Endothelial cell of umbilical vein (primary cell): ENCODE measurements around a stretch of chr3.

GRCh38 chr3:184262308-184263173 lies 1.2 kb upstream of the CAMK2N2 start:
- PRO-cap, result no peak
CAGE:
- cytosol, long polyA minus RNA, result no peak
- cytosol, long polyA plus RNA, result no peak
- long polyA plus RNA, result no peak
- nucleus, long polyA minus RNA, result no peak
- nucleus, long polyA plus RNA, result no peak

- PRO-cap, result no peak
CAGE:
- cytosol, long polyA minus RNA, result no peak
- cytosol, long polyA plus RNA, result no peak
- long polyA plus RNA, result no peak
- nucleus, long polyA minus RNA, result no peak
- nucleus, long polyA plus RNA, result no peak
Measured at GRCh38 chr3:184316241-184316773, 1.9 kb downstream of the EIF4G1 start.

DNA sequence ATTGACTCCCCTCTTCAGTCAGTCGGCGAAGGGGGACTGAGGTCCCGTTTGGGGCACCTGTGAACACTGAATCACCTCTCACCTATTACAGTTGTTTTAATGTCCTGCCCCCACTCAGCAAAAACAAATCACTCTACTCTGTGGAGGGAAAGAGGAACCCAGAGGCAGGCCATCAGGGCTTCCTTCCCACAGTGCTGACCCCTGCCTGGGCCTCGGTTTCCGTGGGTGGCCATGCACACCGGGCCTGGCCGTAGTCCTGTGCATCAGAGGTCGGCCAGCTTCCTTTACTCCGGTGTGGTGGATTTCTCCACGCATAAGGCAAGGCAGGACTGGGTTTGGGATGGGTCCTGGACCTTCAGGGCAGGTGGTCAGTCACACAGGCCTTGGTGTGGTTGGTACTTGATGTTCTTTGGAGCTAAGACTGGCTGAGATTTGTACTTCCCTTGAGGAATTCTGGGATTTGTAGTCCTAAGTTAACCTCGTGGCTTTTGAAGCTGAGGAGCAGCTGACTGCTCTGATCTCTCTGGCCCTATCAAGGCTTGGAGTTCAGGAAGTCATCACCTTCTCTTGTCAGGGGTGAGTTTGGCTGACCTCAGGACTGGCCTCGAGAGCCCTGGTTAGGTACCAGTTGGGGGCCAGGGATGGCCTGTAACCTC lies 639 bp upstream of the FAM131A start:
- PRO-cap, result no peak
CAGE:
- cytosol, long polyA minus RNA, result start-site peak on the plus strand centred at position 489 of the sequence, 52 bp wide, 5 reads
- cytosol, long polyA plus RNA, result no peak
- long polyA plus RNA, result no peak
- nucleus, long polyA minus RNA, result no peak
- nucleus, long polyA plus RNA, result no peak

DNA sequence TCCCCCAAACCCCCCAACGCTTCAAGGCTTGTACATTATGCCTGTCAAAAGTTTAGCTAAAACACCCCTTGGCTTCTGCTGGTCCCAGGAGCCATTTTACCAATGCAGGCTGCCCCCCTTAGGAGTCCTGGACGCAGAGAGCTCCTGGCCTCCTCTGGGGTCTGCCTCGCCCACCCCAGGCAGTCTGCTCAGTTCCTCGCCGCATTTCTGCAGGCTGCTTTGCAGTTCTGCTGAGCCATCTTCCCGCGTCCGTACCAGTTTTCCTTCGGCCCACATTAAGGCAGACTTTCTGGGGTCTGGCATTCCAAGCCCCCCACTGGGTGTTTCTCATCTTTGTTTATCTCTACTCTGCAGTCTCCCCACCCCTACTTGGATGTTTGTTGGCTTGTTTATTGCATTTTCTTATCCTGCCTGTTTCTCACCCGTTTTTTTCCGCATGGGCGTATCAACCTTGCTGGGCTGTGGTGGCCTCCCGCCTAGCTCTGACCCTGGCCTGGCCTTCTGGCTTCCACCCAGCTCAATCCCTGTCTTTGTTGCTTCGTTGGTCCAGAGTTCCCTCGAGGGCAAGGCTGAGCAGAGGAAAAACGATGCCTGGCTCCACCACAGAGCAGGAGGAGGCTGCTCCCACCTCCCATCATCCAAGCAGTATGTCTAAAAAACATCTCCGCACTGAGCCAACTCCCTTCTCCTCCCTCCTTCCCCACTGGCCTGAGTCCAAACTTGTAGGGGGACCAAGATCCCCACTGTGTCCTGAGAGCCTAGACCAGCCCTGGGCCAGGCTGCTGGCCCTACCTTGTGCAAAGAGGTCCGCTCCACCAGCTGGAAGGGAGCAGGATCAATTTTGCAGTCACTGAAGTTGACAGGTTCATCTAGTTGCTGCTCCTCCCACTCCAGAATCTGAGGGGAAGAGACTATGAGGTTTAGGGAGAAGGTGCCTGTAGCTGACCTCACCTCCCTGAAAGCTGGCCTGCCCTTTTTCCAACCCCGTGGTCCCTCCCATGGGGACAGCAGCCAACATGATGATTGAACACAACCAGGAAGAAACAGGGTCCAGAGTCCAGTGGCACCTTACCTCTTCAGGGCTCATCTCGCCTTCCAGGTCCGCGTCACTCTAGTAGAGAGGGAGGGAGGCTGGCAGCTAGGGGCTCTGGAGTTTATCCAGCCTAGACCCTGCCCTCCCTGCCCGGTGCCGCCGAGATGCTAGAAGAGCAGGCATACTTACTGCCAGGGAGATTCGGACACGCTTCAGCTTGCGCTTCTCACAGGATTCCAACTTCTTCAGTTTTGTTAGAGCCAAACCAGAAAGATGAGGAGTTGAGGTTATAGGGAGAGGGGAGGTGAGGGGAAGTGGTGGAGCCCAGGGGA lies 9.7 kb downstream of the CLCN2 start:
- PRO-cap, result no peak
CAGE:
- cytosol, long polyA minus RNA, result no peak
- cytosol, long polyA plus RNA, result no peak
- long polyA plus RNA, result no peak
- nucleus, long polyA minus RNA, result no peak
- nucleus, long polyA plus RNA, result no peak

DNA sequence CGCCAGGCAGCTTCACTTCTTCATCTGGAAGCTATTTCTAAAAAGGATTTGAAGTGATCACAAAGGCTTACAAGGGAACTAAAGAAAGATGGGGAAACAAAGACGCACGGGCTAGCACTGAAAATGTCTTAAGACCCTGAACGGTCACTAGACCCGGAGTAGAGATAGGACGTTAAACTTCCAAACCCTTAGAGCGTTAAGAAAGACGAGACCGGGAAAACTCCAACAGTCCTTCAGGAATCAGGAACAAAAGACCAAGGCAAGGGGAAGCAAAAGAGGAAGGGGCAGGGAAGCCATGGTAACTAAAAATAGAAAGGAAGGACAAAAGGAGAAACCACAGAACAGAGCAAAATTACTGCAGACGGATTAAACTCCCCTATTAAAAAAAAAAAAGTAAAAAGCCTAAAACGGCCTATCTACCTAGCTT lies 47.4 kb upstream of the EPHB3 start:
- PRO-cap, result no peak
CAGE:
- cytosol, long polyA minus RNA, result no peak
- cytosol, long polyA plus RNA, result no peak
- long polyA plus RNA, result no peak
- nucleus, long polyA minus RNA, result no peak
- nucleus, long polyA plus RNA, result no peak

DNA sequence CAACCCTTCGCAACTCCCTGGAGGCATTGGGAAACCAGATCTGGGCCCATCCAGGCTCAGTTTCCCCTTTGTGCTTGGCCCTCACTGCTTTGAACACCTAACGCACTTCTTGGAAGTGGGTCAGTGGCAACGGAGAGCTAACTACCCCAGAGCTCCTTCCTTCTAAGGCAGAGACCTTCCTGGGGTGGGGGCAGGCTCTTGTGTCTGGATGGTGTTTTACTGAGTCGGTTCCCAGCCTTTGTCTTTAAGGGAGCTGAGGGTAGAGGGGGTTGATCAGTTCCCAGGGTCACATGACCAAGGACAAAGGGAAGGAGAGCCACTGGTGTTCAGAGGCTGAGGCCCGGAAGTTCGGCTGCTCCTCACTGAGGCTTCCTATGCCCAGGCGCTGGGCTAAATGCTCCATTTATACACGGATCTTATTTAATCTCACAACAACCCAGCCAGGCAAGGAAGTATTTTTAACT lies 20.9 kb downstream of the EPHB3 start:
- PRO-cap, result bidirectional peak, plus-strand start at position 319 of the sequence, minus-strand start at position 246 of the sequence
CAGE:
- cytosol, long polyA minus RNA, result no peak
- cytosol, long polyA plus RNA, result no peak
- long polyA plus RNA, result no peak
- nucleus, long polyA minus RNA, result no peak
- nucleus, long polyA plus RNA, result no peak

GRCh38 chr3:184656455-184656665 lies 55.5 kb downstream of the MAGEF1 start:
- PRO-cap, result no peak
CAGE:
- cytosol, long polyA minus RNA, result no peak
- cytosol, long polyA plus RNA, result no peak
- long polyA plus RNA, result no peak
- nucleus, long polyA minus RNA, result no peak
- nucleus, long polyA plus RNA, result no peak

GRCh38 chr3:184738131-184738618 lies 26.3 kb upstream of the MAGEF1 start:
- PRO-cap, result no peak
CAGE:
- cytosol, long polyA minus RNA, result no peak
- cytosol, long polyA plus RNA, result no peak
- long polyA plus RNA, result no peak
- nucleus, long polyA minus RNA, result no peak
- nucleus, long polyA plus RNA, result no peak

- PRO-cap, result no peak
CAGE:
- cytosol, long polyA minus RNA, result no peak
- cytosol, long polyA plus RNA, result no peak
- long polyA plus RNA, result no peak
- nucleus, long polyA minus RNA, result no peak
- nucleus, long polyA plus RNA, result no peak
Measured at GRCh38 chr3:184772708-184773741, 38.9 kb upstream of the VPS8 start.

- PRO-cap, result no peak
CAGE:
- cytosol, long polyA minus RNA, result no peak
- cytosol, long polyA plus RNA, result no peak
- long polyA plus RNA, result no peak
- nucleus, long polyA minus RNA, result no peak
- nucleus, long polyA plus RNA, result no peak
Measured at GRCh38 chr3:184820181-184820694, 8.3 kb downstream of the VPS8 start.

- PRO-cap, result no peak
CAGE:
- cytosol, long polyA minus RNA, result no peak
- cytosol, long polyA plus RNA, result no peak
- long polyA plus RNA, result no peak
- nucleus, long polyA minus RNA, result no peak
- nucleus, long polyA plus RNA, result no peak
Measured at GRCh38 chr3:185150648-185151100, 2.2 kb downstream of the C3orf70 start.

DNA sequence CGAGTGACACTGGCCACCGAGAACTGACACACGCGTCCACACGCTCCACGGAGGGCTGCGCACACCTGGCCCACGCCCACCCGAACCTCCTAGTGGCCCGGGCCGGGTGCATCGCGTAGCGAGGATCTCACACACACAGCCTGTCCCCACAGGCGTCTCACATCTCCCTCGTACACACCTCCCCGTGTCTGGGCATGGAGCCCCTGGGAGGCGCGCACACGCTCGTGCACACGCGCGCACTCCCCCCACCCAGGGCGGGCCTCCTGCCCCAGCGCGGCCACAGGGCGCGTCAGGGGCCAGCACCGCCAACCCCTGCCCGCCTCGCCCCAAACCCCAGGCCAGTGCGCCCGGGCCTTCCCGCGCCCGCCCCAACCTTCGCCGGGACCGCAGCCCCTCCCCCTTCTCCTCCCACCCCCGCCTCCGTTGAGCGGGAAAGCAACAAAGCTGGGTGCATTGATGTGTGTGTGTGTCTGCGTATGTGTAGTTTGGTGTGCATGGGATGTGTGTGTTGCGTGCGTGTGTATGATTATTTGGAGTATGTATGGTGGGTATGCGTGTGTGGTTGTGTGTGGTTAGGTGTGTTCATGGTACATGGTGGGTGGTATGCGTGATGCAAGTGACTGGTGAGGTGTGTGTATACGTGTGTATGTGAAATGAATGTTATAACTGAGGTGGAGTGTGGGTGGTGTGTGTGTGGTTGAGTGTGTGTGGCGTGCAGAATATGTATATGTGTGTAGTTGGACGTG lies 621 bp upstream of the C3orf70 start:
- PRO-cap, result no peak
CAGE:
- cytosol, long polyA minus RNA, result no peak
- cytosol, long polyA plus RNA, result no peak
- long polyA plus RNA, result no peak
- nucleus, long polyA minus RNA, result no peak
- nucleus, long polyA plus RNA, result no peak

- PRO-cap, result no peak
CAGE:
- cytosol, long polyA minus RNA, result no peak
- cytosol, long polyA plus RNA, result no peak
- long polyA plus RNA, result no peak
- nucleus, long polyA minus RNA, result no peak
- nucleus, long polyA plus RNA, result no peak
Measured at GRCh38 chr3:185154132-185154496, 1.3 kb upstream of the C3orf70 start.

DNA sequence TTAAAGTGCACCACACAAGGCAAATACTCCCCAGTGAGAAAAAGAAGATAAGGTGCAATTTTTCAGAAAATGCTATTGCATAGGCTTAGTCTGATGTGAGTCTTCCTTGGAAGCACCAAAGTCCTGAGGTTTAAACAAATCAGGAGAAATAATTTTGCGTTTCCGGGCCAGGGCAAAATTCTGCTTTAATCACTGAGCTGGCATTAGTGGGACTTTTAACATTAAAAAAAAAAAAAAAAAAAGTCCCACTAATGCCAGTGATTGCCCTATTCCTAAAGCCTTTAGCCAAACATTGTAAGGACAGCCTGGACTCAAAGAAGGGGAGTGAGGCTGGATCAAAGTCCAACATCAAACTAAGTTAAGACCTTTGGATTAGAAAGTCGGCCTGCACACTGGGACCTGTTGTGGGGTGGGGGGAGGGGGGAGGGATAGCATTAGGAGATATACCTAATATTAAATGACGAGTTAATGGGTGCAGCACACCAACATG lies 790 bp downstream of the EHHADH start:
- PRO-cap, result no peak
CAGE:
- cytosol, long polyA minus RNA, result no peak
- cytosol, long polyA plus RNA, result no peak
- long polyA plus RNA, result no peak
- nucleus, long polyA minus RNA, result no peak
- nucleus, long polyA plus RNA, result no peak

DNA sequence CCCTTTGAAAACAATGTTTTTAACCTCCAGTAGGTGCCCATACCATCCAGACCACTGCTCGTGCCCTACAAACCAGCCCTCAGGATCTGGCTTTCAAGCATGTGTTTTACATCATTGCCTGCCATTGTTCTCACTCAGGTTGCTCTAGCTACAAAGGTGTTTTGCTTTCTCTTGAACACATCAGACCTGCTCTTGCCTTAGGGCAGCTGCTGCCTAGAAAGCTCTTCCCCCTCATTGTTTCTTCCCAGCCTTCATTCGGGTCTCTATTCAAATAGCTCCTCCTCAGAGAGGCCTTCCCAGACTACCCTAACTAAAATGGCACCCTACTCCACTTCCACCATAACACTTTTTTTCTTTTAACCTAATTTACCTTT lies 32.2 kb upstream of the MAP3K13 start:
- PRO-cap, result no peak
CAGE:
- cytosol, long polyA minus RNA, result no peak
- cytosol, long polyA plus RNA, result no peak
- long polyA plus RNA, result no peak
- nucleus, long polyA minus RNA, result no peak
- nucleus, long polyA plus RNA, result no peak

GRCh38 chr3:185361889-185362464 lies 959 bp upstream of the MAP3K13 start:
- PRO-cap, result no peak
CAGE:
- cytosol, long polyA minus RNA, result no peak
- cytosol, long polyA plus RNA, result no peak
- long polyA plus RNA, result no peak
- nucleus, long polyA minus RNA, result no peak
- nucleus, long polyA plus RNA, result no peak

GRCh38 chr3:185473356-185473955 lies 25.4 kb downstream of the TMEM41A start:
- PRO-cap, result no peak
CAGE:
- cytosol, long polyA minus RNA, result no peak
- cytosol, long polyA plus RNA, result no peak
- long polyA plus RNA, result no peak
- nucleus, long polyA minus RNA, result no peak
- nucleus, long polyA plus RNA, result no peak

- PRO-cap, result no peak
CAGE:
- cytosol, long polyA minus RNA, result no peak
- cytosol, long polyA plus RNA, result no peak
- long polyA plus RNA, result no peak
- nucleus, long polyA minus RNA, result no peak
- nucleus, long polyA plus RNA, result no peak
Measured at GRCh38 chr3:185489429-185489969, 9.3 kb downstream of the TMEM41A start.

DNA sequence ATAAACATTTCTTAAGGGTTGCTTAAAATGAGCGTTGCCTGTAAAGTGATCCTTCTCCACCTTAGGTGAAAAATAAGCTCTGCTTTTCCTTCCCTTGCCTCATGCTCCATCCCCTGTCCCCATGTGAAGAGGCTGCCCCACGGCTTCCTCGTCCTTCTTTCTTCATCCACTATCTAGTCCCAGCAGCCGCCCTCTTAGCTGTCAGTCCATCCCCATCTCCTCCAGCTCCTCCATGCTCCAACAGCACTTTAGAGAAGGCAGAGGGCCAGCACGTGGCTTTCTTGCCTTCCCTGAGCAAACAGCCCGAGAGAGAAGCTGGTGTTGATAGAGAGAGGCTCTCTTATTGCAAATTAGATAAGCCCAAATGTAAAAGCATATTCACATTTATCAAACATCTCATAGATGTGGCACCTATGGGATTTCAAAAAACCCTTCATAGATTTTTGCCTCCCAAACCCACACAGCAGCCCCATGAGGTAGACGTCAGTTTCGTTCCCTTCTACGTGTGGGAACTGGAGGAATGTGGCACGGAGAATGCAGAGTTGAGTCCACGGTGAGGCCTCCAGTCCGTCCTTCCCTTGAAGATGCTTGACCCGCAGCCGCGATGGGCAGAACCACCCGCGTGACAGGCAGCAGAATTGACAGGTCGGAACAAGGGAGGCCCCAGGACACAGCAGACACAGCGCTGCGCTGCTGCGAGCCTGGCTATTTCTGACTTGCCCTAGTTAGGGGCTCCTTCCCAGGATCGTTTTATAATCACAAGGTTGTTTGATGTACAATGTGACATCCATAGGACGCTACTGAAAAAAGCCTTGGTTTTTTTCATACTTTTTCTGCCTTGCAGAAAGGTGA lies 9.3 kb upstream of the TMEM41A start:
- PRO-cap, result no peak
CAGE:
- cytosol, long polyA minus RNA, result no peak
- cytosol, long polyA plus RNA, result no peak
- long polyA plus RNA, result no peak
- nucleus, long polyA minus RNA, result no peak
- nucleus, long polyA plus RNA, result no peak

- PRO-cap, result no peak
CAGE:
- cytosol, long polyA minus RNA, result no peak
- cytosol, long polyA plus RNA, result no peak
- long polyA plus RNA, result no peak
- nucleus, long polyA minus RNA, result no peak
- nucleus, long polyA plus RNA, result no peak
Measured at GRCh38 chr3:185558288-185558900, 6.0 kb upstream of the LIPH start.